ENCODE results near the gene SOCS1.

DNA sequence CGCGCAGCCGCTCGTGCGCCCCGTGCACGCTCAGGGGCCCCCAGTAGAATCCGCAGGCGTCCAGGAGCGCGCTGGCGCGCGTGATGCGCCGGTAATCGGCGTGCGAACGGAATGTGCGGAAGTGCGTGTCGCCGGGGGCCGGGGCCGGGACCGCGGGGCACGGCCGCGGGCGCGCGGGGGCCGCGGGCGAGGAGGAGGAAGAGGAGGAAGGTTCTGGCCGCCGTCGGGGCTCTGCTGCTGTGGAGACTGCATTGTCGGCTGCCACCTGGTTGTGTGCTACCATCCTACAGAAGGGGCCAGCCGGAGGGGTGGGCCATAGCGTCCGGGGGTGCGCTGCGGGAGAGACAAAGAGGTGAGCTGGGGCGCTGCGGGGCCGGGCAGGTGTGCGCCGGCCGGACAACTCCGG, 805 bp downstream of the SOCS1 start:
- PRO-cap, result no peak
- RAMPAGE, long total RNA, 2 experiments, result no peak in any of the 2 experiments

GRCh38 chr16:11256036-11257244, at the start of gene SOCS1:
Gene SOCS1, minus strand, starts transcription at chr16:11256204.
- PRO-cap, result bidirectional peak, plus-strand start at chr16:11256314, minus-strand start at chr16:11256201; bidirectional peak, plus-strand start at chr16:11256562, minus-strand start at chr16:11256551; unidirectional peak, minus-strand start at chr16:11256869
- RAMPAGE, long total RNA, 2 experiments, result no peak in any of the 2 experiments

DNA sequence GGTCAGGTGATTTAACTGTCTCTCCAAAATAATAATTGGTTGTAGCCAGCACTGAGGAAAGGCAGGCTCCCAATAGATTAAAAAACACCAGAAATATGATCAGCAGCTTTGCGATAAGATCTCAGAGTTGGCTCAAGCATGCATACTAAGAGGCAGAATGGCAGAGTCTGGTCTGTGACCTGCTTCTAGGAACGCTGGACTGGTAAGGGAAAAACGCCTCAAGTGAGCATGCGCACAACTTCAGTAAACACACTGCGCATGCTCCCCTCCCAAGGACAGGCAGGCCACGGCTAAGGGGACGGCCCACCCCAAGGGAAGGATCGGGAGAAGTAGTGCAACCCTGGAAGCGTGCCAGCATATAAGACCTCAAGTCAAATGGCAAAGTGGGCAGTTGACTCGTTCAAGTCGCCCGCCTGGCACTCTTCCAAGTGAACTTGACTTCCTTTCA, 22.3 kb upstream of the PRM1 start:
- PRO-cap, result no peak
- RAMPAGE, long total RNA, 2 experiments, result no peak in any of the 2 experiments

DNA sequence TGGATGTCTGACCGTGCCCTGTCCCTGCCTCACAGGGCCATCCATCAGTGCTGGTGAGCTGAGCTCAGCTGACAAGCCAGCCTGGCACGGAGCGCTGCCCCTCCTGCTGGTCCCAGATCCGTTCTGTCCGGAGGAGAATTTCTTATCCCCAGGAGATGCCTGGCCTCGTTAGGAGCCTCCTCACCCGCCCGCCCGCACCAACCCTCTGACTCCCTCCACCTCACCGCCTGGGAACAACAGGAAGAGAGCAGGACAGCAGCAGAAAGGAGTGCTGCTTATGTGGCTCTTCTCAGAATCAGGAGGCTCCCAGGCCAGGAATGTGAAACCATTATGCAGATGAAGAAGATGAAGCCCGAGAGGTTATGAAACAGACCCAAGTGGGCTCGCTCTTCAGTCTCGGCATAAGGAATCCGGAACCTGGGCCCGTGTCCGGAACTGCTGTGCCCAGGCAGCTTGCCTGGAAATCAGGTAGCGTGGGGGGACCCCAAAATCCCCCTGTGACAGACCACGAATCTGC, 28.8 kb upstream of the RMI2 start:
- PRO-cap, result no peak
- RAMPAGE, long total RNA, 2 experiments, result no peak in any of the 2 experiments

GRCh38 chr16:11349661-11350231, 4.5 kb downstream of the RMI2 start:
- PRO-cap, result bidirectional peak, plus-strand start at chr16:11349948, minus-strand start at chr16:11349806; unidirectional peak, plus-strand start at chr16:11349948
- RAMPAGE, long total RNA, 2 experiments, result no peak in any of the 2 experiments

- PRO-cap, result no peak
- RAMPAGE, long total RNA, 2 experiments, result no peak in any of the 2 experiments
Measured at GRCh38 chr16:11534235-11534649, 7.2 kb upstream of the ENSG00000188897 start.

- PRO-cap, result no peak
- RAMPAGE, long total RNA, 2 experiments, result no peak in any of the 2 experiments
Measured at GRCh38 chr16:11548220-11549051, 21.4 kb upstream of the ENSG00000188897 start.

DNA sequence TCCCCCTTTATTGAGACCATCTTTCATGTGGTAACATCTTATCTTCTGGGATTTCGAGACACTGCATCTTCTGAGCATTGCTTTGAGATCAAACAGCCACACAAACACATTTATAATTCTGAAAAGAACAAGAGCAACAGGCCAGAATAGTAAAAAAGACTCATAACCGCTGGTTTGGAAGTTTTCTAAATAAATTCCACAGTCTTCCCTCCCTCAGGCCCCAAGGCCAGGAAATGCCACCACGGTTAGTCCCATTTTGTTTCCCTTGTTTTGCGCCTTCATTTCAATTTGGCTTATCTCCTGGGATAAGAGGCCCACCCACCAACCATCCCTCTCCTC, 25.3 kb downstream of the LITAF start:
- PRO-cap, result no peak
- RAMPAGE, long total RNA, 2 experiments, result no peak in any of the 2 experiments

- PRO-cap, result no peak
- RAMPAGE, long total RNA, 2 experiments, result no peak in any of the 2 experiments
Measured at GRCh38 chr16:11565455-11566198, 21.1 kb downstream of the LITAF start.

GRCh38 chr16:11571394-11571958, 15.2 kb downstream of the LITAF start:
- PRO-cap, result no peak
- RAMPAGE, long total RNA, 2 experiments, result no peak in any of the 2 experiments

GRCh38 chr16:11612046-11613067, 25.6 kb upstream of the LITAF start:
- PRO-cap, result no peak
- RAMPAGE, long total RNA, 2 experiments, result no peak in any of the 2 experiments

- PRO-cap, result no peak
- RAMPAGE, long total RNA, 2 experiments, result no peak in any of the 2 experiments
Measured at GRCh38 chr16:11621829-11622932, 35.5 kb upstream of the LITAF start.

- PRO-cap, result no peak
- RAMPAGE, long total RNA, 2 experiments, result no peak in any of the 2 experiments
Measured at GRCh38 chr16:11707673-11707980, 35.0 kb downstream of the TXNDC11 start.

DNA sequence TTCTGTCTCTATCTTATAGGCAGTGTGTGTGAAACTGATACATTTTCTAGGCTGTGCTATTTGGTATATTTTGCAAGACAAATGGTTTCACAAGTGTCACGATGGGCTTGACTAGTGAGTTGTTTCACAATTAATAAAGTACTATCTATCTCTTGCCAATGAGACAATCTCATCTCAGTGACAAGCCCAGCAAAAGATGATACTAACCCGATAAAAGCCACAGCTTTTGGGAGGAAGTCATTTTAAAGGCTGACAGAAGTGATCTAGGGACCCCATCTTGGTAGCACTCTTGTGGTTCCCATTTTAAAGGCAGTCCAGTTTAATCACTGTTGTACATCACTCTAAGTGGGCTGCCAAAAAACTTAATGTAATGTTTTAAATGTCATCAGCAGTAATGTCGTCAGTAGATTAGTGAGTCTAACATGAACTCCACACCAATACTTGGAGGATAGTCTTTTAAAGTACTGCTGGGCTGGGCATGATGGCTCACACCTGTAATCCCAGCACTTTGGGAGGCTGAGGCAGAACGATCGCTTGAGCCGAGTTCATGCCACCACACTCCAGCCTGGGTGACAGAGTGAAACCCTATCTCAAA, 14.4 kb downstream of the TXNDC11 start:
- PRO-cap, result no peak
- RAMPAGE, long total RNA, 2 experiments, result no peak in any of the 2 experiments

- PRO-cap, result no peak
- RAMPAGE, long total RNA, 2 experiments, result no peak in any of the 2 experiments
Measured at GRCh38 chr16:11841830-11842321, 9.5 kb downstream of the RSL1D1 start.

- PRO-cap, result no peak
- RAMPAGE, long total RNA, 2 experiments, result no peak in any of the 2 experiments
Measured at GRCh38 chr16:12036967-12037442, 60.5 kb downstream of the SNX29 start.

DNA sequence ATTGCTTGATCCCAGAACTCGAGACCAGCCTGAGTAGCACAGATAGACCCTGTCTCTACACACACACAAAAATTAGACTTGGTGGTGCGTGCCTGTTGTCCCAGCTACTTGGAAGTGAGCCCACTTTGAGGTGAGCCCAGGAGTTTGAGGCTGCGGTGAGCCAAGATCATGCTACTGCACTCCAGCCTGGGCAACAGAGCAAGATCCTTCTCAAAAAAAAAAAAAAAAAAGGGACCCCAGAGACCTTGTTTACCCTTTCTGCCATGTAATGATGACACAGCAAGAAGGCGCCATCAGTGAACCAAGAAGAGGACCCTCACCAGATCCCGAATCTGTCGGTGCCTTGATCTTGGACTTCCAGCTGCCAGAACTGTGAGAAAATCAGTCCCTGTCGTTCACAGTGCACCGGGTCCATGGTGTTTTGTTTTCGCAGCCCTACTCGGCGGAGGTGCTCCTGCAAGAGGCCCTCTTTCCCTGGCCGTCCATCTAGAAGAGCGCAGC, 115.1 kb downstream of the SNX29 start:
- PRO-cap, result no peak
- RAMPAGE, long total RNA, 2 experiments, result no peak in any of the 2 experiments

DNA sequence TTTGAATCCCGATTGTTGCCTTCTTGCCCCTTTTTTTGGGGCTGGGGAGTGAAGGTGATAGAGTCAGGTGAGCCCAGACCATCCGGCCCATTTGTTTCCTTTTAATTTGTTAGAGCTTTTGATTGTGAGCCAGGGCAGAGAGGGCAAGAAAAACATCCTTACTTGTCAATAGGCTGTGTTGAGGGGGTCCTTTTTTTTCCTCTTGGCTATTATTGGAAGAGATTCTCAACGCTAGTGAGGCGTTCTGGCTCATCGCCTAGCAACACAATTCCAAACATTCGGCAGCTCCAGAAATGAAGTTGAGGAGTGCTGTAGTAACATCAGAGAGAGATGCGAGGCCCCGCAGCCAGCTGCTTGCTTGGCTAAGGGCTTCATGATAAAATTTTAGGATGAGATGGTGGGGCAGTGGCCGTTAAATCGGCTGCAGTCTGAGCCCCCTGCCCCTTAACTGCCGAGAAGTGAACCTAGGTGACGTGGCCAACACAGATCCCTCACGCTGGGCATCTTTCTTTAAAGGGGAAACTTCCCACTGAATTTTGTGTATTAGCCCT, 119.2 kb downstream of the SNX29 start:
- PRO-cap, result no peak
- RAMPAGE, long total RNA, 2 experiments, result no peak in any of the 2 experiments

DNA sequence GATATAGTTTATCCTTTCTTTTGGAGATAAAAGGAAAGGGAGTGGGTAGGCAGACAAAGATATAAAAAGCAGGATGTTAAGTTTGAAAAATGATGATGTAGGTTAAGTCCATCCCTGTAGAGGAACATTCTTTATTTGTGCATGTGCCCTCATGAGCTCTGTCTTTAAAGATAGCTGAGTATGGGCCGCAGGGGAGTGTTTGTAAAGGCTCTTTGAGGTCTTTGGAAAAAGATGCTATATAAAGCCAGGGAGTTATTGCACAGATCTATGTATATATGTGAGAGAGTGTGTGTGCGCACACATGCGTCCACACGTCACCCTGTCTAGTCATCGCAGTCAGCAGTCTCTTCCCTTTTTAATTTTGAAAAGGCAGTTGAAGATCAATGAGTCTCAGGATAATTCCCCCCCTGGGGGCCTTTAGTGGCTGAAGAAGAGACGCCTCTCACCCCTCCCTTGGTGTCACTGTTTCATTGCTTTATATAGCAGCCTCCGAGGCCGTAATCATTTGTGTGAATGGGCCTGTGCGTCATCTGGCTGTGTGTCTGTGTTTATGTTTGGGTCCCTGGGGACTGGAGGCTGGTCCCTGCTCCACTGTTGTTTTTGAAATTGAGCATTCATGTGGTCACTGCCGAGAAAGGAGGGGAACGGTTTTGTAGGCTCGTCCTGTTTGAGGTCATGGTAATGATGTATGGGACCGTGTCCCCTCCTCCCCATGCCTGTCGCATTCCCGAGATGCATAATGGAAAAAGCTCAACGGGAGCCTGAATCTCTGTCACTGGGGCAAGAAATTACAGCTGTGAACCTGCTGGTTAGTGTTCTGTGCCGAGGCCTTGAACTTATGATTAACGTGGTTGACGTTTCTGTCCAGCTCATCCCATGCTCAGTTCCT, 143.8 kb downstream of the SNX29 start:
- PRO-cap, result no peak
- RAMPAGE, long total RNA, 2 experiments, result no peak in any of the 2 experiments

DNA sequence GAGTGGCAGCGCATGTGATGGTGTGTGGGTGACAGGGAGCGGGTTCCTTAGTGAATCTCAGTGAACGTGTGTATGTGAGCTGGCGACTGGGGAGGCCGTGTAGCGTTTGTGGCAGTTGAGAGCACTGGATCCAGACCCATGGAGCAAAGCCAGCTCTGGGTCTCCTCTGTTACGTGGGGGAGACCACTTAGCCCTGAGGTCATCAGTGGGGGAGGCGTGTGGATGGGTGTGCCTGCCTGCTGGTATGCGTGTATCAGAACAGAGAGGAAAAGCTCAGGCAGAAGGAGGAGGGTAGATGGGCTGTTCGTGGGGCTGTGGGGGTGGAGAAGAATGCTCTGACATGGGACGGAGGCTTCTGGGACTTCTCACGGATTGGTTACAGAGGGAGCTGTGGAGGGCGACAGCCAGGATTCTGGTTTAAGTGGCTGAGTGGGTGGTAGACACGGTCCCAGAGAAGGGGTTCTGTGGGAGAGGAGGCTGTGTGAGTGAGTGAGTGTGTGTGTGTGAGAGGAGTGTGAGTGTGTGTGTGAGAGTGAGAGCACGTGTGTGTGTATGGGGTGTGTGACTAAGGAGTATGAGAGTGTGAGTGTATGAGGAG, 193.8 kb downstream of the SNX29 start:
- PRO-cap, result no peak
- RAMPAGE, long total RNA, 2 experiments, result no peak in any of the 2 experiments

Measured in lower leg skin (tissue), 2 donors.